ENCODE data around the genes CBX6 and APOBEC3A.

DNA sequence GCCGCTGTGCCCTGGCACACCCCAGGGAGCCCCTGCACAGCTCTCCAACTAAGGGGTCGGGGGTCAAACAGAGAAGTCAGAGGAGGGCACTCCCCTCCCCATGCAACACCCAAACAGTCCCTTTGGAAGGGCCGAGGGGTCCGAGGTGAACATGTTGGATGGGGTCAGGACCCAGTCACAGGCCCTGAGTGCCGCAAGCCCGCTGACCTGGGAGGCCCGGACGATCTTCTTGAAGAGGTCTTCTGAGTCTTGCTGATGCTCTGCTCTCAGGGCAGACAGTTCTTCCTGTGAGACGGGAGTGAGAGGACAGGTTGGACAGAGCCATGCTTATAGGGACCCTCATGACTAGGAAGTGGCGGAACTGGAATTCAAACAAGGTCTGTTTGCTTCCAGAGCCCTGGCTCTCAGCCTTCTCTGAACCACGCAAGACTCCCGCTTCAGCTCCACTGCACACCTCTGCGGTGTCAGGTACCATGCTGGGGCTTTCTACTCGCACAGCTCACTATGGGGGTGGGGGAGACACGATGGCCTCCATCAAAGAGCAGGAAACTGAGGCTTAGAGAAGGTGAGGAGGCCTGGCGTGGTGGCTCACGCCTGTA lies 14.4 kb downstream of the SUN2 start:
- PRO-cap, result no peak

DNA sequence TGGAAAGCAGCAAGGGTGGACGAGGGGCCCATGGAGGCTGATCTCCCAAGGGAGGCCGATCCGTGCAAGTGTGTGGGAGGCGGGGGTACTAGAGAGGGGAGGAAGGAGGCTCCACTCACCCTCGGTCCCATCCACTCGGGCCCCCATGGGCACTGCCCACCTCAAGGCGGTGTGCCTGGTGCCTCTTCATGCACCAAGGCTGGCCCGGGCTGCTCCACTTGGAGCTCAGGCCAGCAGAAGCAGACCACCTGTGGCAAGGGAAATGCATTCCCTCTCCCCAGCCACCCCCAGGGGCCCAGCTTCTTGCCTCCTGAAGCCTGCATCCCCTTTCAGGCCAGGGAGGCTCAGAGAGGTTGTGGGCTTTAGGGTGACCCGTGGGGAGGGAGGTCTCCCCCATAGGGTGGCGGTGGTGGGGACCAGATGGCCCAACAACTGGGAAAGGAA lies 8.6 kb downstream of the CBX6 start:
- PRO-cap, result no peak

DNA sequence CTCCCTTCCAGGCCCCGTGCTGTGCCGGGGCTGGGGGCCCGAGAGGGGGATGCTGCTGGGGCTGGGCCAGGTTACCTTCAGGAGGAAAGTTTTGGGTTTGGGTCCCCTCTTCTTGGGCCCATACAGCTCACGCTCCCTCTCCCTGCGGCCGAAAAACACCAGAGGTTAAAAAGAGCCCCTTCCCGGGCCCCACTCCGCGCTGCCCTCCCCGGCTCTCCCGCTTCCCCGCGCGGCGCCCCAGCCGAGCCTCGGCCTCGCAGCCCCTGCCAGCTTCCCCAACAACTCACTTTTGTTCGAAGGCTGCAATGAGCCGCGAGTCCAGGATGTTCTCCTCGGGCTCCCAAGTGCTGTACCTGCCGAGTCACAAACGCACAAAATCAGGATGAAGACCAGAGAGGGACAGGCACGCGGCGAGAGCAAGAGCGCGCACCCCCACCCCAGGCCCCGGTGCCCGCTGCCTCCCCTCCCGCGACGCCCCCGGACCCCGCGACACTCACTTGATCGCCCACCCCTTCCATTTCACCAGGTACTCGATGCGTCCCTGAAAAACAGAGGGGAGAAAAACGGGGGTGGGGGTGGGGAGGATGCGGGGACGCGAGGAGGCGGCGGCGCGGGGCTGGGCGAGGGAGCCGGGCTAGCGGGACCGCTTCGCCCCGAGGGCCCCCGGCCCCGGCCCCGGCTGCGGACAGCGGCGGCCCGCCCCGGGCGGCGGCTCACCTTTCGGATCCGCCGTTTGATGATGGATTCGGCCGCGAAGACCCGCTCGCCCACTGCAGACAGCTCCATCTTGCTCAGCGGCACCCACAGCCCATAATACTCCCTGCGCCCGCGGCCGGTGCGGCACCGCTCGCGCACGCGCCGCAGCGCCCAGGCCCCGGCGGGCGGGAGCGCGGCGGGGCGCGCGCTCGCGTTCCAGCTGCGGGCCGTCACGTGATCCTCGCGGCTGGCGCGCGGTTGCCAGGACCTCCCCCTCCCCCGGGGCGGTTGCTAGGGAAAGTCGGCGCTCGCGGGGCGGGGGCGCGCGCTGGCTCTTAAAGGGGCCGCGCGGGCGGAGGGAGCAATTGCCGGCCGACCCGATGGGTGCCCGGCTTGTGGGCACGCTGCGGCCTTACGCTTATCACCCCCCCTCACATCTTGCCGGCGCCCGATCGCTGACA lies at the start of gene CBX6:
CBX6 (minus strand) TSS at position 812 of the 1,157 bp plus-strand sequence.
- PRO-cap, result bidirectional peak, plus-strand start at position 380 of the sequence, minus-strand start at position 265 of the sequence; bidirectional peak, plus-strand start at position 1,060 of the sequence, minus-strand start at position 812 of the sequence

DNA sequence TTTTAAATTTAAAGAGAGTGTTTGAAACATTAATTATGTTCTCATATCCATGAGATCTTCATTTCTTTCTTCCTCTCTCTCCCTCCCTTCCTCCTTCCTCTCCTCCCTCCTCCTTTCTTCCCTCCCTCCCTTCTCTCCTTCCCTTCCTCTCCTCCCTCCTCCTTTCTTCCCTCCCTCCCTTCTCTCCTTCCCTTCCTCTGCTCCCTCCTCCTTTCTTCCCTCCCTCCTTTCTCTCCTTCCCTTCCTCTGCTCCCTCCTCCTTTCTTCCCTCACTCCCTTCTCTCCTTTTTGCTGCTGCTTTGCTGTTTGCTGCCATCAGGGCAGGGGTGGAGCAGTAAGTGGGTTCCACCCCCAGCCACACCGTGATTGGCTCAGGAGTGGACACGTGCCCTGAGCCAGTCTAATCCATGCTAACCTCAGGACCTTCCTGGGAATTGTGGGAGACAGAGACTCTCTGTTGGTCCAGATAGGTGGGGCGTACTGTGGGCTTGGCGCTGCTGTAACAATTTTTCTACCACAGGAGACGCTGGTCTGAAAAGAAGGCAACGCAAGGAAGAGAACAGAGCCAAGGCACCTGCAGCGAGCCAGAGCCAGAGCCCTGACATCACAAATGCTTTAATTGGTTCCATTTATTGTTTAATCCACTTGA lies 33.7 kb upstream of the APOBEC3A start:
- PRO-cap, result bidirectional peak, plus-strand start at position 439 of the sequence, minus-strand start at position 282 of the sequence

DNA sequence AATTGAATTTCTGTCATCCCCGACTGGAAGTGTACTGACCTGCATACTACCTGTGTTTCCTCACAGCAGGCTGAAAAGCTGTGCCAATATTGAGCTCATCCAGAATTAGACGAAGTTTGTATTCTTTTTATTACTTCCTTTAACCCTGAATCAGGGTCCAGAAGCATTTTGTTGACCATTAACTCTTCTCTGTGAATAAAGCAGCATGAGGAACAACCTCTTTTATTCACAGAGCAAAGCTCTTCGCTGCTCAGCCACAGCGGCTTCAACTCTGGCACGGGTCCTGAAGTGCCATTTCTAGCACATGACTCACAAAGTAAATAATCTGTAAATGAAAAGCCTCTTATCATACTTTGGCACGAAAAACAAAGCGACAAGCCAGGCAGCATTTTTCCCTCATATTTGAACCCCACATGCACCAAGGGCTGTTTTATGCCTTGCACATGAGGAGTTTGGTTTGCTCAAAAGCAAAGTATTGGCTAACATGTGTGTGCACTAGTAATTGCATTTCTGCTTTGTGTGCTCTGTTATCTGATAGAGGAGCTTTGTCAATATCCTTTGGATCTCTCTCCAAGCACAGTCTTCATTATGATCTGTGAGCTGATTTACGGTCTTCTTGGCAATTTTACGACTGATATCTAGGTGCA lies 33.0 kb upstream of the APOBEC3A start:
- PRO-cap, result no peak

GRCh38 chr22:38946978-38947709 lies 10.3 kb upstream of the APOBEC3A start:
- PRO-cap, result no peak

DNA sequence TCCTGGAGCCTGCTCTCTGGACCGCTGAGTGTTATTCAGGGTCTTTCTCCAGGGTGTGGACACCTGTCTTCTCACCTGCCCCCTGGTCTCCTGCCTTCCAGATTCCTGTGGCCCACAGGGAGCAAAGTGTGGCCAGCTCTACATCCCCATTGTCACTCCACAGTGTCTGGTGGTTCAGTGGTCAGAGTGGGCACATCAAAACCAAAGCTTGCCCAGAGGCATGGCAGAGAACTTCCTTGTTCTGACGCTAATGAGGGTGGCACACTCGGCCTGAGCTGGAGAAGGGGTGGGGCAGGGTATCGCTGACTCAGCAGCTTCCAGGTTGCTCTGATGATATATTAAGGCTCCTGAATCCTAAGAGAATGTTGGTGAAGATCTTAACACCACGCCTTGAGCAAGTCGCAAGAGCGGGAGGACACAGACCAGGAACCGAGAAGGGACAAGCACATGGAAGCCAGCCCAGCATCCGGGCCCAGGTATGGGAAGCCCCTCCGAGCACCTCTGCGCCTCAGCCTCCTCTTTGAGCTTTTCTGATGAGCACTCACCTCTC lies at the start of gene APOBEC3A:
APOBEC3A (plus strand) TSS at position 365 of the 550 bp plus-strand sequence.
- PRO-cap, result unidirectional peak, minus-strand start at position 168 of the sequence

DNA sequence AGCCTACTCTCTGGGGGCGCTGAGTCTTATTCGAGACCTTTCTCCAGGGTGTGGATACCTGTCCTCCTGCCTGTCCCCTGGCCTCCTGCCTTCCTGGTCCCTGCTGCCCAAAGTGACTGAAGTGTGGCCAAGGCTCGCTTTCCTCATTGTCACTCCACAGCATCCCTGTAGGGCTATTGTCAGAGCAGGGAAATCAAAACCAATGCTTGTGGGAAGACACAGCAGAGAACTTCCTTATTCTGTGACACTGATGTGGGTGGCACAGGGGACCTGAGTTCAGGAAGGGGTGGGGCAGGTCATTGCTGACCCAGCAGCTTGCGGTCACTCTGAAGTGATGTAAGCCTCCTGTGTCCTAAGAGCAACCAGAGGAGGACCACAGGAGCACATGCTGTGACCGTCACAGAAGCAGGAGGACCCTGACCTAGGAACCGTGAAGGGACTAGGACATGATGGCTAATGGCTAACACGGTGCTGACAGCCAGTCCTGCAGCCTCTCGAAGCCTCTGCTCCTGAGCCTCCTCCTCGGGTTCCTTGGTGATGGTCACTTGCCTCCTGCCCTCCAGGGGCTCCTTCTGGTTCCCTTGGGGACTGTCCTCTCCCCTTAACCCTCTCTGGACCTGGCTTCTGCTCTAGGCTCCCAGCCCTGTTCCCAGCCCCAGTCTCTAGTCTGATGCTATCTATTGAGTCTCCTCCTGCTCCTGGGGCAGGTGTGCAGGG lies 10.4 kb downstream of the APOBEC3A start:
- PRO-cap, result bidirectional peak, plus-strand start at position 442 of the sequence, minus-strand start at position 204 of the sequence

GRCh38 chr22:39143938-39144422 lies 8.5 kb downstream of the CBX7 start:
- PRO-cap, result no peak

DNA sequence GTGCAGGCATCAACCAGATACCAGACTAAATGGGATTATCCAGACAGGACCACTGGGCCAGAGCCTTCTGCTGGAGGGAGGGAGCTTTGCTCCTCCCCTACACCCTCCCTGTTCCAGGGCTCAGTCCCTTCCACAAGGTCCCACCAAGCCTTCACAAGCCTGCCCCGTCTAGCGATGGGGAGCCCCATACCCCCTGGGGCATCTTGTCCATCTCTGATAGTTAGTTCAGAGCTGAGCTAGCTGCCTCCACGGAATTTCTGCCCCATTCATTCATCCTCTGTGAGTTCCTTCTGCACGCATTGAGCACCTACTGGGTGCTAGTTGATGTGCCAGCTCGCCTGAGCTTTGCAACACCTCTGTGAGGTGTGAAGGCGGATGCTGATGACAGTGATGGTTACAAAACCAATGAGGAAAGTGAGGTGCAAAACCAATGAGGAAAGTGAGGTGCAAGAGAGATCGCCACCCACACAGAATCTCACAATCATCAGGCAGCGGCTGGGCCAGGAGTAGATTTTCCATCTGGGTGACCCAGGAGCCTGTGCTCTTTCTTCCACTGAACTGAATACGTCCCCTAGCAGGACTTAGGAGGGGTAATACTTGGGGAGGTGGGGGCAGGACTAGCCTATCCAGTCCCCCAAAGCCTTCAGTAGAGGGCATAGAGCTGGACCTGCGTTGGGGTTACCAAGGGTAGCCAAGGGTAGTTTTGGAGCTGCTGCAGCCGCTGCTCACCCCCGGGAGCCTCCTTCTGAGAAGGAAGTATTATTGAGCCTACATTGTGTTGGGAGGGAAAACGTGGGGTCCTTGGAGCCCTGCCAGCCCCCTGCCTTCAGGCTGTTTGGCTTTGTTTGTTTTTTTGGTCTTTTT lies 21.5 kb upstream of the CBX7 start:
- PRO-cap, result unidirectional peak, minus-strand start at position 747 of the sequence

DNA sequence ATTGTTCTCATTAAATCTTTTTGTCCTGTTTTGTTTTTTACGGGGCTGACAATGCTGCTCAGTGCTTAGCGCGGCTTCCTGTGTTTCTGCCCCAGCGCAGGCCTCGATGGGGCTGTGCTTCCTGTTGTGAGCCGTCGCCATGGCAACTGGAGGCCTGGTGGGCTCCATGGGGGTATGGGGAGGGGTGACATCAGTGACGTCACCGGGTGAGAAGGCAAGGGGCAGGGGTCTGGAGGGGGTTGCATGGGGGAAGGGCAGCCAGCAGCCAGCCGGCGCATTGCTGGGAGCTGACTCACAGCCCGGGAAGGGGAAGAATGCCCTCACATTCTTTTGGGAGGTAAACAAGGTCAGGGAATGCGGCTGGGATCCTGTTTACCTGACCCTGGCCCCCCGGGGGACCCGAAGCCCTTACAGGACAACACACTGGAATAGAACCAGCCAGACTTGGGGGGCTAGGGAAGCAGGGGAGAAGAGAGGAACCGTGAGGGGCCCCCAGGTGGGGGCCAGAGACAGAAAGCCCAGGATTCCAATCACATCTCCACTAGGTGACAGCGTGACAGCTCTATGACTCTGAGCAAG lies 22.3 kb upstream of the CBX7 start:
- PRO-cap, result bidirectional peak, plus-strand start at position 277 of the sequence, minus-strand start at position 80 of the sequence

DNA sequence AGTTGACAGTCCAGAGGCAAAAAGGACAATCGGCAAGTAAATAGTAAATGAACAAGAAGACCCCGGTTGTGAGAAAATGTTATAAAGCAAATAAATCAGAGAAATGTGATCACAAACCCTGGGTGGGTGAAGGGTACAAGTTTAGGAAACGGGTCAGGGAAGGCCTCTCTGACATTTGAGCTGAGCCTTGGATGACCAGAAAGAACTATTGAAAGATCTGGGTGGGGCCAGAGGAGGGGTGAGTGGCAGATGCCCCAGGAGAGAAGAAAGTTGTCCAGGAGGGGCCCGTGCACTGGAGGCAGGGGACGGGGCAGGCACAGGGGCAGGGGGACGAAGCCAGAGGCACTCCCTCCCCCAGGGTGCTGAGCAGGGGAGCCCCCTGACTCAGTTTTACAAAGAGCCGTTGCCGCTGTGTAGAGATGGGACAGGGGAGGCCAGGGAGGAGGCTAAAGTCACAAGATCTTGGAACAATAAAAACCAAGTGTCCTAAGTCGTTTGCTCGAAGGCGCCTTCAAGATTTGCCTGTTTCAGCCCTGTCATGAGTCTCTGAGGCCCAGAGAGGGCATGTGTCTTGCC lies 10.8 kb upstream of the PDGFB start:
- PRO-cap, result no peak

DNA sequence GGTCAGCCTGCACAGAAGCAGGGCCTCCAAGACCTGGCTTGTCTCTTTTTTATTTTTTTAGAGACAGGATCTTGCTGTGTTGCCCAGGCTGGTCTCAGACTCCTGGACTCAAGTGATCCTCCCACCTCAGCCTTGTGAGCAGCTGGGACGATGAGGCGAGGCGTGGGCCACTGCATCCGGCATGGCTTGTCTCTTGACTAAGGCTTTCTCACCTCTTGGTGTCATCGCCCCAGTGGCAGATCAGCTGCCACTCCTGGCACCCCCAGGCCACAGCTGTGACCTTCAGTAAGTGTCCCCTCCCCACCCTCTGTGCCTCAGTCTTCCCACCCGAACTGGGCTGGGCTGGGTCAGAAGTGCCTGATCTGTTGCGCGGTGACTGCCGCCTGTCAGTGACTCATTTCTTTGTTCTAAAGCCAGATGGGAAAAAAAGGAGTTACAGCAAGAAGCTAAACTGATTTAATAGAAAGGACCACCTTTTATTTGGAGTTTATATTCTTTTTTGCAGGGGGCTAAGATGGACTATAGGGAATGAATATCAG lies 3.6 kb downstream of the SYNGR1 start:
- PRO-cap, result no peak

DNA sequence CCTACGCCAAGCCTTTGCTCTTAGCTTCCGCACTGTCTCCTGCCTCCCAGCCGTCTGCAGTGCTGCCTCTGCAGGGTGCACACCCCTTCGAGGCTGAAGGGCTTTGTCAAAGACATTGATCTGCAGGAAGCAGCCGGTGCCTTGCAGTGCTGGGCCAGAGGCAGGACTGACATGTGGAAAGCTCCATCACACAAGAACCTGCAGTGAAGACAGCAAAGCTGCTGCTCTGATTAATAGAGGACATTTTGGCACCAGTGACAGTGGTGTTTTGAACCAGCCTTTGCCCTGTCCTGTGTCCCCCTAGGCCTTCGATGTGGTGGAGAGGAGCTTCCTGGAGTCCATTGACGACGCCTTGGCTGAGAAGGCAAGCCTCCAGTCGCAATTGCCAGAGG lies 16.9 kb downstream of the TAB1 start:
- PRO-cap, result no peak

DNA sequence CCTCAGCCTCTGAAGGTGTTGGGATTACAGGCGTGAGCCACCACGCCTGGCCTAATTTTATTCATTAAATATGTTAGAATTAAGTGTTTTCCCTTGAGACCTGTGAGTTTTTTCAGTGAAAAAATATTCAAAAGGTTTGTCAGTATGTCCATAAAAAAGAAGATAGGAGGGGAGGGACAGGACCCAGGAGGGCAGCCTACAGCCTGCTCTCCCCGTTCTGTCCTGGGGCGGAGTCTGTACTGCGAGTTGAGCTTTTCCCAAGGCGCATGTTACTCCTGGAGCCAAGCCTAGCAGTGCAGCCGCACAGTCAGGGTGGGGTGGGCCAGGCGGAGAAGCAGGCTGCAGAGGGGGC lies 15.4 kb upstream of the MIEF1 start:
- PRO-cap, result no peak

DNA sequence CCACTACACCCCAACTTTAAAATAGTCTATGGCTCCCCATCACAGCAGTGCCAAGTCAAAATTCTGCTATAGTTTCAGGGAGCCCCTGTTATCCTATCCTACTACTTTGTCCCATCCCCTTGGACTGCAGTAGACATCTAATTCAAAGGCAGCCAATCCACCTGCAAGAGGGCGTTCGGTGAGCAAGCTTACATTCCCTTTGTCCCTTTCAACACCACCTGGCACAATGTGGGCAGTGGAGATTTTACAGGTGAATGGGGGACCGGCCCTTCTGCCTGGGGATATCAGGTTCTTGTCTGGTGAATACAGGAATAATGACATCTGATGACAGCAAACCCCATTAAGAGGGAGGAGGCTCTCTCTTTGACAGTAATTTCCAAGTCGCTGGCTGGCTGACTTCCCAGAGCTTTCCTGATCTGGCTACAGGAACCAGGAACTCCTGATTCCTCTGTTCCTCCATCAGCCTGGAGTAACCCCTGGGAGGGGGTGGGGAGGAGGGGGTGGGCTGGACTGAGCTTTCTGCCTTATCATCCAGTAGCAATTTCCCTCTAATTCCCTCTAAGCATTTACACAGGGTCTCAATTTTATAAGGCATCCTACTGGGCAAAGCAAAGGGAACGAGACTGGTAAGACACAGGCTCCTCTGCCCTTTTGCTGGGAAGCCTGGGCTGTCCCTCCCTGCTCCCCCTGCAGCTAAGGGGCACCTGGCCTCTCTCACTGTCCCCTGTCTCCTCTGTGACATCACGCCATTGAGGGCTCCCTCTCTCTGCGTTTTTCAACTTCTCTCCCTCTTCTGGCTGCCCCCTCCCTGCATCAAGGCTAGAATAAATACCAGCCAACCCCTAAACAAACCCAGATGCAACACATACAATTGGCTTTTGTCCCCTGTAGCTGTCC lies 3.7 kb upstream of the MIEF1 start:
- PRO-cap, result no peak

- PRO-cap, result no peak
These were observed 91.3 kb downstream of the CACNA1I start for GRCh38 chr22:39661845-39662275.

- PRO-cap, result no peak
These were observed 60.9 kb downstream of the ENTHD1 start for GRCh38 chr22:39832457-39833224.

DNA sequence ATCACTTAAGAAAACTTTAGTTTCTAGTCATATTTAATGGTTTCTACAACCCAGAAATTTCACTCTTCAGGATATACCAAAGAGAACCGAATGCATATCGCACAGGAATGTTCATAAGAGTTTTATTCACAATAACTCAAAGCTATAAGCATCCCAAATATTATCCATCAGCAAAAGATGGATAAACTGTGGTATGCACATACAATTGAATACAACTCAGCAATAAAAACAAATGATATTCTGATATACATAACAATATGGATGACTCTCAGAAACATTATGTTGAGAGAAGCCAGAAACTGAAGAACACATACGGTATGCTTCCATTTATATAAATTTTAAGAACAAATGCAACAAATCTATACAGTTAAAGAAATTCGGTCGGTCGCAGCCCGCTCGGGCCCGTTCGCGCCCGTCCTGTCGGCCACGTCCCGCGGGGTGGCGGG lies 18.6 kb downstream of the ENTHD1 start:
- PRO-cap, result unidirectional peak, plus-strand start at position 388 of the sequence

DNA sequence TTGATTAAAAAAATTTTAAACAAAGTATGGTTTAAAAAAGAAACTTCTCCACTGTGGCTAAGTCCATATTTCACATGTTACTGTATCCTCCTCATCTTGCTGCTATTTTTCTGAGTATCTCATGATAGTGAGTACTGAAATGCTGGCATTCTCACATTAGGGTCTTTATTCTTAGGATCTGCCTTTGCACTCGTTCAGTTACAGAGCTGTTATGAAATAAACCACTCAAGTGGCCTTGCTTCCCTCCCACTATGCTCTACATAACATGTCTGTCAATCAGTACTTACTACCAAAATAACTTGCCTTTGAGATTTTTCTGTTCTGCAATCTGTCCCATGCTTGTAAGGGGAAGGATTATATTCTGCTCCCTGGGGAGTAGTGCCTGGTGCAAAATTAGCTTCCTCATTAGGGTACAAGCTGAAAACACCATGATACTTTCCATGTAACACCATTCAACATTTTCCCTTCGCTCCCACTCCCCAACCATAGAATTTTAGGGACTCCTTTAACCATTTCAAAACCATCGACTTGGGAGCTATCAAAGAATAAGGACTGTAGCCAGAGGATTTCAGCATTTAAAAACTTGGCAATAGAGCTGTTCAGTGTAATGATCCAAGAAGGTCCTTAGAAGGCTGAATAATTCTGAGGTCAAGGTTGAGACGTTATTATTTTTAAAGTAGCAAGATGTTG lies 1.9 kb upstream of the GRAP2 start:
- PRO-cap, result no peak

Measured in sciatic nerve (tissue), 1 donor.